Pulmonary lymph node (tissue), 1 donor: ENCODE data around the gene KIF19.

- PRO-cap = no peak
Measured at GRCh38 chr17:74055383-74056048, 148.0 kb upstream of the RPL38 start.

DNA sequence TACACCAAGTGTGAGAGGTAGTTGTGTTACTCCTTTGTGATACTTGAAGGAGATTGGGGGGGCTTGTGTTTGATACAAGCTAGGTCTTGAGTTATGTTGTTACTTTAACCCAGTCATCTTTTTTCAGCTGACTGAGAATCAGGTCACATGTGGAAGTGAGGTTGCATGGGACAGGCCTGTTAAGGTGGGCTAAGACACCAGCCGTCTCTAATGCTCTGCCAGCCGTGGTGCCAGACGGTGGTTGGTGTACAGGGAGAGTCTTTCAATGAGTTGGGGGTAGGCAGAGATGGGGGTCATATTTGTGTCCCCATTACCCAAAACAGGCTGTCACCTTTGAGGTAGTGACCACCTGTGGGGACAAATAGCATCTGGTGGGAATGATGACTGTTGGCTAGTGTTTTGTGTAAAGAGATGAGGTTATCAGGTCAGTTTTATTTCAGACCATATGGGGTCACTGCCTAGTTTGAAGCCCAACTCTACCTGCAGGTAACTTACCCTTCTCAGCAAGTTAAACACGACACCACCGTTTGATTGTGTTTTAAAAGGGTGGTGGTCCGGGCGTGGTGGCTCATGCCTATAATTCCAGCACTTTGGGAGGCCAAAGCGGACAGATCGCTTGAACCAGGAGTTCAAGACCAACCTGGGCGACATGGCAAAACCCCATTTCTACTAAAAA lies 1.8 kb downstream of the RPL38 start:
- PRO-cap = no peak

GRCh38 chr17:74213844-74214445 lies 574 bp downstream of the TTYH2 start:
- PRO-cap = no peak

- PRO-cap = no peak
Measured at GRCh38 chr17:74239150-74239536, 25.8 kb downstream of the TTYH2 start.

DNA sequence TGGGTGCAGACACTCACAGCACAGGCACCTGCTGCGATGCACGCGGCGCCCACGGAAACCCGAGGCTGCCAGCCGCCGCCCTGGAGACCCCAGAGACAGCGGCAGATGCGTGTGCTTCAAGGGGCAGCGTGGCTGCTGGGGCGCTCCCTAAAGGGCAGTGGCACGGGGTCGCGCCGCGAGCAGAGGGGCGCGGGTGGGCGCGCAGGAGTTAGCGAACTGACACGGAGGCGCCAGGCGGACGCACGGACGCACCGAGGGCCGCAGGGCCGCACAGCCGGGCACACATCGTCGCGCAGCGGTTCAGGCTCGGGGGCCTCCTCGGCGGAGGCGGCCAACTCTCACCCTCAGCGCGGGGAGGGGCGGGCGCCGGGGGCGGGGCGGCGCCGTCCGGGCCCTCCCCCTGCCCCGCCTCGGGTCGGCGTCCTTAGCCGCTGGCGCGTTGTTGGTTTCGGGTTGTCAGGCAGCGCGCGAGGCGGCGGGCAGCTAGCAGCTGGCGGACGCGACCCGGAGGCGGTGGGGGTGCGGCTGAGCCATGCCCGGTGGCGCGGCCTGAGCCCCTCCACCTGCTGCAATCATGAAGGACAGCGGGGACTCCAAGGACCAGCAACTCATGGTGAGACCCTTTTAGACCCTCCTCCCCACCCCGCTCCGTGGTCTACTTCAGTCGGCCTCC lies at the start of gene KIF19:
Gene KIF19, plus strand, starts transcription at position 451 of the 673 bp plus-strand sequence.
- PRO-cap = unidirectional peak, plus-strand start at position 453 of the sequence

DNA sequence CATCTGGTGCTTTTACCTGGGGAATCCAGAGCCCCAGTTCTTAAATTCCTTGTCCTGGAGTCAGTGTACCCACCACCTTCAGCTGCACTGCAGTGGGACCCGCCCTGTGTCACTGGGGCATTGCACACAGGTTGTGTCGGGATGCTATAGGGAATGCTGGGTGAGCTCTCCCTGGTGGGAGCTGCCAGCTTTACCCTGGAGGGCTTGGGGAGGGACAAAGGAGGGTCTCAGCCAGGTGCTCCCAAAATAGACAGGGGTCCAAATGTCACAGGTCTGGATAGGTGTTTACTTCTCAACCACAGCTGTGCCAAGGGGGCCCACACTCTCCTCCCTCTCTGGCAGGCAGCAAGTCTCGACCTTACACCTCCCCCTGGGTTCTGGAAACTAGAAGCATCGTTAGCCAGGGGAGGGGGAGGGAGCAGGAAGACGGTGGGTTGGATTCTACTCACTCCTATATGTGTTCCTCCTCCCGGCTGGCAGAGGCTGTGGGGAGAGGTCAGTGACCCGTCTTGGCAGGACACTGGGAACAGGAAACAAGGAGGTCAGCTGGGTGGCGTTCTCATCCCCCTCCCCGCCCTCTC lies 12.2 kb downstream of the GPRC5C start:
- PRO-cap = no peak

GRCh38 chr17:74449230-74449558 lies 17.2 kb upstream of the CD300A start:
- PRO-cap = no peak

DNA sequence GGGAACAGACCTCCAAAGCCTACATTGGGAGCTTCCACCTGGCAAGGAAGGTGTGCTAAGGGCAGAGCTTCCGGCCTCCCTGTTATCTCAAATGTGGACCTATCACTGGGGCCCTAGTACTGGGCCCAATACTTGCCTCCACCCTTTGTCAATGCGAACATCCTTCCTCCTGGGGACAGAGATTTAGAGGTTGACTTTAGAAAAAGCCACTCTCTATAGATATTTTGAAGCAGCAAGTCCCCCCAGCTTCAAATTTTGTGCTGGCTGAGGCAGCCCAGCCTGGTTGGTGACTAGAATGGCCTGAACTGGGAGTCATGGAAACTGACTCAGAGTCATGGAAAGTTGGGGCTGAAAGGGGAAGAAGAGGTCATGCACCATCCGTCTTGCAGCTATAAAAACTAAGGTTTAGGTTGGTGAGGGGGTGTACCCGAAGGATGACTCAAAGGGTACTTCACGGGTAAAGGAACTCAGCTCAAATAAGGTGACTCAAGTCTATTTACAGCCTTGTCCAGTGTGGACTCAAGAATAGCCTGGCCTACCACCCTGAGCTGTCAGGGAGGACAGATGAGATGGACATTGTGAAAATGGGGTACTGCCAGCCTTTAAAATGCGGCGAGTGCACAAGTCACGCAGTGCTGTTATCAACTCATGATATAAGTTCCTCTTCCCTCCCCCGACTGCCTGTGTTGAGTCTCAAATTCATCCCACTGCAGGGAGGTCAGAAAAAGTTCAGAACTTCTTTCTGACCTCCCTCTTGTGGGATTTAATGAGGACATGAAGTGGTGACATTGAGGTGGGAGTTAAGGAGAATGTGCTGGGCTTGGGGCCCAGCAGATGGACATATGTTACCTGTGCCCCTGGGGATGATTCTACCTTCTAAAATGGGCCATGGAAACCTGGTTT lies 18.6 kb downstream of the CD300LB start:
- PRO-cap = bidirectional peak, plus-strand start at position 511 of the sequence, minus-strand start at position 257 of the sequence

GRCh38 chr17:74529750-74530151 lies 1.5 kb downstream of the CD300LB start:
- PRO-cap = no peak

GRCh38 chr17:74631633-74632672 lies 8.4 kb upstream of the CD300E start:
- PRO-cap = no peak

- PRO-cap = no peak
Measured at GRCh38 chr17:74690486-74691008, 22.2 kb downstream of the CD300LF start.

DNA sequence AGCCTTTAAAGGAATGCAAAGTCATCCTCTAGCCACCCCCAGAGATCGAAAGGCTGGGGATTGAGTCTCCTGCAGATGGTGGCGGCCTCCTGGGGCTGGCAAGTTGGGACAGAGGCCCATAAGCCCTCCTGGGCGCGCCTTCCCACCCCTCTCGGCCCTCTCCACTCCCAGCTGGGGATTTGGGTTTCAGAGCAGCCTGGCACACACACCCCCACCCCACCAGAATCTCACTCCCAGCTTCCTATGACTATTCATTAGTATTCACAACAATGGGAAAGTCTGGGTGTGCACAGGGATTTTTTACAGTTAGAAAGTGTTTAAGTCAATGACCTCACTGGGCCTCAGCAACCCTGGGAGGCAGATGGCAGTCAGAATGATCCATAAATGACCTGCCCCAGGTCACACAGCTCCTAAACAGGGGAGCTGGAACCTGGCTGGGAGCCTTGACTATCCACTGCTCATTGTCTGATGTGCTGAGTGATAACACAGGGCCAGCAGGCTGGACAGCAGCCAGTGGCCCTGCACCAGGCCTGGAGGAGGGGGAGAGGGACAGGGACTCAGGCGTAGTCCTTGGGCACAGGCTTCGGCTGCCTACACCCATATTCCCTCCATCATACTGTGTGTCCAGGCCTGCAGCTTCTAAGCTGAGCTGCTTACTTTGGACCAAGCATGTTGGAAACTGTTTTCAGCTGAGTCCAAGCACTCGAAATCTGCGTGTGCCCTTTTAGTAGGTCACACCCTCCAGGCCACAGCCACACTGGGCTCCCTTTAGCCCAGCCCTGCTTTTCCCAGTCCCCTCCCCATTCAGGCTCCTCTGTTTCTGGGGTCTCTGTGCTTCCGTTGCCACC lies 12.2 kb downstream of the NHERF1 start:
- PRO-cap = no peak

DNA sequence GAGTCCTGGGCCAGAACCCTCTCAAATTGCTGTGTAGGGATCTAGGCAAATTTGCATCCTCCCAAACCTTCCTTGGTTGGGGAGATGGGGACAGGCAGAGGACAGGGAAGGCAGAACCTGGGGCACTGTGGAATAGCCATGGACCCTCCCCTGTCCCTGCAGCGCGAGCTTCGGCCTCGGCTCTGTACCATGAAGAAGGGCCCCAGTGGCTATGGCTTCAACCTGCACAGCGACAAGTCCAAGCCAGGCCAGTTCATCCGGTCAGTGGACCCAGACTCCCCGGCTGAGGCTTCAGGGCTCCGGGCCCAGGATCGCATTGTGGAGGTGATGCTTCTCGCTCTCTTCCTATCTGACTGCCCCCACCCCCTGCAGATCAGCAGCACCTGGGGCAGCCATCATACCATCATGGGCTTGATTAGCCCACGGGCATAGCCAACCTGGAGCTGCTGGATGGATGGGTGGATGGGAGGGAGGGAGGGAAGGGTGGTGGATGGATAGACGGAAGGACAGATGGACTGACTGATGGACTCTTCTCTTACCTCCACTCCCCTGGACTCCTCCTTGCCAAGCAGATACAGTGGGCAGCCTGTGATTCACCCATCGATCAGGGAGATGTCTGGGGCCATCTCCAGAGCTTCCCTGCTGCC lies 13.5 kb downstream of the NHERF1 start:
- PRO-cap = no peak

DNA sequence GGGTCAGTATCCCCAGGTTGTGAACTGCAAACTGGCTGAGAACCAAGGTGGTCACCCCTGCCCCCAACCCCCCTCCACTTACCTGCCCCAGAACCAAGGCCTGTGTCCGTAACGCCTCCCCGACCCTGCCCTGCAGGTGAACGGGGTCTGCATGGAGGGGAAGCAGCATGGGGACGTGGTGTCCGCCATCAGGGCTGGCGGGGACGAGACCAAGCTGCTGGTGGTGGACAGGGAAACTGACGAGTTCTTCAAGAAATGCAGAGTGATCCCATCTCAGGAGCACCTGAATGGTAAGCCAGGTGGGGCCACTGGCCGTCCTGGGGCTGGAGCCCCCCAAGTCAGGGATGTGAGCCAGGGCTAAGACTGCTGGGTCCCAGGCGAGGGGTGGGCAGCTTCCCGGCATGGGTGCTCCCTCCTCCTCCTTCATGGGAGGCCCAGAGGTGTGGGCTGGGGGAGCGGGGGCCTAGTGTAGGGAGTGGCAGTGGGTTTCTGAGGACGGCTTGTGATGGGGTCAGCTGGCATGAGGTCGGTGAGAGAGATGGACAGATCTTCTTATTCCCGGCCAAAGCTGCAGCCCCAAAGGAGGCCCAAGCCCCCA lies 12.8 kb downstream of the NAT9 start:
- PRO-cap = no peak

GRCh38 chr17:74766702-74767636 lies 9.2 kb downstream of the NAT9 start:
- PRO-cap = no peak

DNA sequence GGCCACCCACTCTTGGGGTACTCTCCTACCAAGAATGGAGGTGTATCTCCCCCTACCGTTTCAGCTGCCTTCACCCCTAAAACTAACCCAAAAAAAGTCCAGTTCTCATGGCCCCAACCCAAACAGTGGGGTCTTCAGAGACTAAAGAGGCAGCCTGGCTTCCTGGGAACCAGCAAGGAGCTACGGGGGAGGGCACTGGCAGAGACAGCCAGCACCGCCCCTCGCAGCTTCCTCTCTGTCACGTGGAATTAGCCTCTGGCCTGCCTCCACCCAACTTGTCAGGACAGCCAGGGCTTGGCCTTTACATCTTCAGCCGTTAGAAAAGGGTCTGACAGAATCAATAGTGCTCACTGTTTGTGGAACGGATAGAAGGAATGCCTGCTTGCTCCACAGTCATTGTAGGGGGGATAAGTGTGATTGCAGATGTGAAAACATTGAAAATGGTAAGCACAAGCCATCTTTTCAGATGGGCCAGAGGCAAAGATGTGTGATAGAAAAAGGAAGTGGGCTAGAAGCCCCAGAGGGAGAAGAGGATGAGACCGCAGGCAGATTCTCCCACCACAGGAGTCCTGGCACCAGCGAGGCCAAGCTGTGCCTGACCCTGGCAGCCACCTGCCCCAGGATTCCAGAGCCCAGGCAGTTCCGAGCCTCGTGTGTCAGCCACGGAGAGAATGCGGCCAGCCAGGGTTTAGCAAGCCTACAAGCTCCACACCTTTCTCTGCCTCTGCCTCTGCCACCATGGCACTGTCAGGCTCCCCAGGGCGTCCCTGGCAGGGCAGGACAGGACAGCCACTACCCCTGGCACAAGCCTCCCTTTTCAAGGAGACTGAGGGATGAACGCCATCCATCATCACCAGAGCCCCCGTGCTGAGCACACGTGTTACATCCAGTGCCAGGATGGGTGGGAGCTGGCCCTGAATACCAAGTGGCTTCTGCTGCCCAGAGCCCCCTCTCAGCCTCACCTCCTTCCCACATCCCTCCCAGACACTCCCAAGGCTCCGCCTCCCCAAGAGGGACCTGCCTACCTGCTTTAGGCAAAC lies 18.5 kb downstream of the GRIN2C start:
- PRO-cap = no peak

GRCh38 chr17:74971359-74971869 lies 1.1 kb downstream of the HID1 start:
- PRO-cap = no peak

DNA sequence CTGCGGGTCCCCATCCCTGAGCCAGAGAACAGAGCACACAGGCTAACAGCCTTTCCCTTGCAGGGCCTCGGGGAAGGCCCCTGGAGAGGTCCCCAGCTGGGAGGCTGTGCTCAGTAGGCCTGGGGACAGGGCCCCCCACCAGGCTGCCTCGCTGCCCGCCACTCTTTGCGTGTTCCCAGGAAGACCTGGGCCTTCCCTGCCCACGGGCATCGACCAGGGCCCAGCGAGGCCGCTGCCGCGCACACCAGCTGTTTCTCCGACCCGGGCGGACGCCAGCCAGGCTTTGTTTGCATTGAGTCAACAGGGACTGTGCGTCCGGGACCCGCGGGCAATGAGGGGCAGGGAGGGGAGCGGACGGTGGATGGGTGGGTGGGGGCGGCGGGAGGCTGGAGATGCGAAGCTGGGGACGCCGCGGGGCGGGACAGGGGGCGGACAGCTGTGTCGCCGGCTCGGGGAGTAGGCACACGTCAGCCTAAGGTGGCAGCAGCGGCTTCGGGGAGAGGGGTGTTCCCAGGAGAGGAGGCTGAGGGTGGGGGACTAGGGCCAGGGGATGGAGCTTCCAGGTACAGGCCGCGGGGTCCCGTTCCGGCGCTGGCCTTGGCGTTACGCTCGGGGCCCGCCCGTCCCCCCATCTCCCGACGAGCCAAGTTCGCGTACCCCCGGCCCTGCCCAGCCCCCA lies 550 bp downstream of the HID1 start:
- PRO-cap = no peak

- PRO-cap = no peak
Measured at GRCh38 chr17:75047755-75048112, 709 bp downstream of the KCTD2 start.

GRCh38 chr17:75078510-75079312 lies 9.0 kb upstream of the SLC16A5 start:
- PRO-cap = no peak